Measurements from ENCODE around the genes KIF13A and KDM1B.

GRCh38 chr6:16770751-16771417 is 9.6 kb upstream of the ATXN1 start:
- RRBS, result no CpG with 5 or more reads among the region's 14 CpGs

- RRBS, result no CpG with 5 or more reads among the region's 4 CpGs
Measured at GRCh38 chr6:17277229-17277837, 3.8 kb upstream of the RBM24 start.

- RRBS, result no CpG with 5 or more reads among the region's 3 CpGs
Measured at GRCh38 chr6:17318246-17318919, 37.2 kb downstream of the RBM24 start.

DNA sequence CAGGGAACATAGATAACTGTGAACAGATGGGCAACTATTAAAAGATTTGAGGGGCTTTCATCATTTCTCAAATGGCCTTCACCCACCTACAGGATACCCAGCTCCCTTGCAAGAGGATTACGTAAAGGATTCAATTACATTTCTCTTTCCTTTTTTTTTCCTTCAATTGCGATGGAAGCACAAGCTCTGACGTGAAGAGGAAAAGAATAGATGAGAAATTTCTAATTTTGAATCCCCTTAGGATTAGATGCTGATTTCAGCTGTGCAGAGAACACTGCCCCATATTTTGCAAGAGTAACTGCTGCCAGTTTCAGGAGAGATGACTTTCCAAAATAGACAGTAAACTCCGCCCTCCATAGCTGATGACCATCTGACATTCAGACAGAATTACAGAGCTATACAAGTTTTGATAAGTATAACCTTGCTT is 25.3 kb downstream of the CAP2 start:
- RRBS, result no CpG with 5 or more reads among the region's 4 CpGs

DNA sequence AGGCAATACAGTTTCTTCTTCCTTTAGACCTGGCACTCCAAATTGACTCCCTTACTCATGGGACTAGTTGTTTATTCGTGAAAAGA is 1.0 kb downstream of the FAM8A1 start:
- RRBS, result no CpG with 5 or more reads among the region's 1 CpG

- RRBS, result no CpG with 5 or more reads among the region's 4 CpGs
Measured at GRCh38 chr6:17628604-17629636, 28.8 kb downstream of the FAM8A1 start.

GRCh38 chr6:17837304-17837635 is 130.5 kb upstream of the NUP153 start:
- RRBS, result no CpG with 5 or more reads among the region's 2 CpGs

DNA sequence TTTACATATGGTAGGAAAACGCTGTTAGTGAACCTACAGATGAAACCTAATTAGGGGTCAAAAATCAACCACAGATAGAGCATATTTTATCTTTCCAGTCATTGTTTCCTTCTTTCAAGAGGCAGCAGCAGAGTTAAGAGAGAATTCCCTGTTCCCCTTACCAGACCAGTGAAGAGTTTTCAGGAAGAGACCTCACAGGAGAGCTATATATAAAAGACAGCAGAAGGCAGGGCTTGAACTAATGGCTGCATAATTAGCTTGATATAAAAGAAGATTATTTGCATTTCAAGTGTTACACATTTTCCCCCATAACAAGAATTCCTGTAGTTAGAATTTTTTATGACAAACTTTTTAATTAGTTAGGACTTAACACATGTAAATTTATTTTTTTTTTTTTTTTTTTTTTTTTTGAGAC is 47.0 kb downstream of the KIF13A start:
- RRBS, result no CpG with 5 or more reads among the region's 1 CpG

DNA sequence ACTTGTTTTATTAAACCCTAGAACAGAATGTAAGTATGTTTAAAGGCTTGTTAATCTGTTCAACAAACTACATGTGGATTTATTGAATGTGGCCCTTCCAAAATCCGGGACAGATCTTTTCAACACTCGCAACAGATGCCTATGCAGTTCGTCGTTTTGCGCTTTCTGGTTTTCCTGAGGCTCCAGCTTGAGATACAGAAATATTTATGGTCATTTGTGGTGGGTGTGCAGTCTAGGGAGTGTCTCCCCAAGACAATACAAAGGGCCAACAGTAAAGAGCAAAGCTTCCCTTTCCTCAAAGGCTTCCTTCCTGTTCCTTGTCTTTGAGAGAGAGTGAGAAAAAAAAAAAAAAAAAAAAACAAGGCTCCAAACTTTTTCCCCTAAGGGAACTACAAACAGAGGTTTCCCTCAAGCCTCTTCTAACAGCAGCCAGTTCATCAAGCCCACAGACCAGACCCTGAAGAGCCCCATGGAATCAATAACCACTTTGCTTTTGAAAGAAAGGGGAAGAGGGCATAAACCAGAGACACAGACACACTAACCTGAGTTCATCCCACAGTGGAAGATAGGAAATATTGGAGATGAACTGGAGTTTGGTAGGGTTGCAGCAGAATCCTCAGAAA is 14.8 kb downstream of the KIF13A start:
- RRBS, result no CpG with 5 or more reads among the region's 5 CpGs

- RRBS, result 2% methylated on average over 57 of the region's 106 CpGs
Measured at GRCh38 chr6:17987375-17987996, at the start of gene KIF13A. Gene KIF13A, minus strand, starts transcription at chr6:17987635.

DNA sequence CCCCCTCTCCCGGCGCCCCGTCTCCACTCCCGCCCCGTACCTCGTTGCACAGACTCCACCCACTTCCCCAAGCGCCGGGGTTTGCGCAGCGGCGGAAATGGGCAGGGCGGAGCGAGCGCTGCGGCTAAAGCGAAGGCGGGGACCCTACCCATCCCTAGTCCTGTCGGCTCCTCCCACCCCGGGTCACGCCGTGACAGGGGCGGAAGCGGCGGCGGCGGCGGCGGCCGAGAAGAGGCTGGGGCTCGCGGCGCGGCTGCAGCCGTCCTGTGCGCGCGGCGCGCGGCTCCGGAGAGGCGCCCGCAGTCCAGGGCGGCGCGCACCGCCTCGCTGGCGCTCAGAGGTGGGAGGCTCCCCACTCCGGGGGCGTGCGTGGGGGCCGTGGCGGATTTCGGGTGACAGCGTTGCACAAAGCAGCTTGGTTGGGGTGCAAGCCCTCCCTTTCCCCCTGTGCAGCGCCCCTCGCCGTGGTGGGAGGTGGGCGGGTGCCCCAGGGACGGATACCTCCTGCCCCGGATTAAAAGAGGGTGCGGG is at the start of gene KDM1B:
Gene KDM1B, plus strand, starts transcription at position 191 of the 531 bp plus-strand sequence.
- RRBS, result 3% methylated on average over 39 of the region's 63 CpGs

GRCh38 chr6:18260158-18260770 is 4.1 kb downstream of the DEK start:
- RRBS, result no CpG with 5 or more reads among the region's 1 CpG

- RRBS, result no CpG with 5 or more reads among the region's 2 CpGs
Measured at GRCh38 chr6:18329741-18330085, 57.4 kb upstream of the RNF144B start.

DNA sequence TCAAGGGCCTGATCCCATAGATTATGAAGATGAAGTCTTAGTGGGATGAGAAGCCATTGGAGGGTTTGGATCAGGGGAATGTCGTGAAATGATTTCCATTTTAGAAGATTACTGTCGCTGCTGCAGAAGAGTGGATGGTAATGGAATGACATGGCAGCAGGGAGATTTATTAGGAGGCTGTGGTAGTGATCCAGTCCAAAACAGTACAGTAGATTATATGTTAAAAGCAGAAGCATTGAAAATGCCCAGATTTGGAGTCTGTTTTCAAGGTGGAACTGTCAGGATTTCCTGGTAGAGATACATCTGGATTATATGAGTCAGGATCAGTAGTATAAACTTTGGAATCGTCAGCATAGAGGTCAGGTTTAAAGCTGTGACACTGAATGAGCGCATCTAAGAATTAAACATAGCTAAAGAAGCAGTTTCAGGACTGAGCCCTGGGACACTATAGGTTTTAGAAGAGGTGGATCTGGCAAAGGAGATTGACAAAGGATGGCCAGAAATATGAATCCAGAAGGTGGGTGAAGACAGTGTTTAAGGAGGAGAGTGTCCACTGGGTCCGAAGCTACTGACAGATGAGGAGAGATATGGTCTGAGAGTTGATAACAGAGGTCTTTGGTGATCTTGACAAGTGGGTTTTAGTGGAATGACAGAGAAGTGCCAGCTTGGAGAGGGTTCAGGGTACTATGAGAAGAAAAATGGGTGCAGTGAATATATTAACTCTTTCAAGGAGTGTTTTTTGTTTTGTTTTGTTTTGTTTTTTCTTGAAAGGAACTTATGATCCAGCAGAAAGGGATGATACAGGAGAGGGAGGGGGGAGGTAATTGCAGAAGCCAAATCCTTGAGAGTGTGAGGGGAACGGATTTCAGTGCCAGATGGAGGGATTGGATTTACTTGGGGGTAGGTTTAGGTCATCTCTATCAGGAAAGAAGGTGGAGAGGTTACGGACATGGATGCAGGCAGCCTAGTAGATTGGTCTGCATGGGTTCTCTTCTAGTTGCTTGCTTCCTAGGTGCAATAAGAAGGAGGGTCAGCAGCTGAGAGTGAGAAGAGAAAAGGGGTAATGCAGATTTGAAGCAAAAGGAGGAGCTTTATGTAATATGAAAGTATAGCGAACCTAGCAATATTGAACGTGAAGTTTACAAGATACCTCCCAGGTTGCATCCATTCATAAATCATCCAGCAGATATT is 60.6 kb downstream of the RNF144B start:
- RRBS, result no CpG with 5 or more reads among the region's 9 CpGs

DNA sequence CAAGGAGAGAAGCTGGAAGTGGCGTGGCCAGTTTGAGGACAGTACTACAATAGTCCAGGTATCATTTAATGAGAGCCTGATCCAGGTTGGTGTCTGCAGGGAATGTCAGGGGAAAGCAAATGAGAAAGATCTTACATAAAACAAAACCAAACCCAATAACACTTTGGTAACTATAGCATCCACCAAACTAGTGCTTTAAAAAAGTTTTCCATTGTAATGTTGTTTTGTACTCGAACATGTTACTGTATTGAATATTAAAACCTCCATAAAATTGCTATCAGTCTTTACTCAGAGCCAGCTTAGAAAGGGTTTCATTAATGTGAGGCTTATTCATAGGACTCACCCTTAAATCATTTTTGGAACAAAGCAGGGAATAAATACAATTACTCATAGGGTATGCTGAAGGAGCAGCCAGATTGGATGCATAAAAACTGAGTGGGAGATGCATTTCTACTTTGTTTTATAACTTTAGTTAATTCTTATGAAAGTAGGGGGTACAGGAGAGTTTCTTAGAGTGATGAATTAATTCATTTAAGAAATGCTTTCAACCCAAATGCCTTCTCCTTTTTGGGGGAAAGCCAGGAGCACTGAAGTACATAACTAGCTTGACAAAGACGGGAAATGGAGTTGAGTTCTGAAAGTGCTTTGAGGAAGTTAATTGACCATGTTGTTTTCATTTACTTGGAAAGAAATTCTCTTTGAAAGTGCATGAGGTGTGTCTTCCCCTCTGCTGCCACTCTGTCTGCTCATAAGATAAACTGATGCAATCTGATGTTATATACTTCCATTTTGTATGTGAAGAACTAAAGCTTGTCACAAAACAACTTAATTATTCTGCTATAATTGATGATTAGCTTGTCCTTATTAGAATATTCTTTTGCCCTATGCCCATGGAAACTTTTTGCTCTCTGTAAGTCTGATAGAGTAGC is 90.3 kb downstream of the RNF144B start:
- RRBS, result no CpG with 5 or more reads among the region's 3 CpGs

GRCh38 chr6:19303246-19303926 is 533.8 kb upstream of the ID4 start:
- RRBS, result no CpG with 5 or more reads among the region's 9 CpGs

DNA sequence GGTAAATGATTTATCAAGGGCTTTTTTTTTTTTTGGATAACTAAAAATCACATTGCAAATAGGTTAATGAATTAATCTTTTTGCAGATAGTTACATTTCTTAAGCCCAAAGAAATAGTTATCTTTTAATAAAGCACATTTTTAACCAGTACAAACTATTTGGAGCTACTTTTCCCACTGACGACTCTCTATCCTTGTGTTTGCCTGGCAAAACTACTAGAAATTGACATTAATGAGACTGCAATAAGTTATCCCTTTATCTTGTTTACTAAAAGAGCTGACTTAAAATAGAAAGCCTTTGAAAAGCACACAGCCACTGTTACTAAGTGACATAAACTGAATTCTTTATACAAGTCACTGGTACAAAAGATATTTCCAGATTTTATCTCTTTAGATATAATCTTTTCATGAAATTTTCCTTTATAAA is 9.7 kb downstream of the MBOAT1 start:
- RRBS, result no CpG with 5 or more reads among the region's 1 CpG

GRCh38 chr6:20213131-20213562 is 878 bp upstream of the MBOAT1 start:
- RRBS, result no CpG with 5 or more reads among the region's 9 CpGs

DNA sequence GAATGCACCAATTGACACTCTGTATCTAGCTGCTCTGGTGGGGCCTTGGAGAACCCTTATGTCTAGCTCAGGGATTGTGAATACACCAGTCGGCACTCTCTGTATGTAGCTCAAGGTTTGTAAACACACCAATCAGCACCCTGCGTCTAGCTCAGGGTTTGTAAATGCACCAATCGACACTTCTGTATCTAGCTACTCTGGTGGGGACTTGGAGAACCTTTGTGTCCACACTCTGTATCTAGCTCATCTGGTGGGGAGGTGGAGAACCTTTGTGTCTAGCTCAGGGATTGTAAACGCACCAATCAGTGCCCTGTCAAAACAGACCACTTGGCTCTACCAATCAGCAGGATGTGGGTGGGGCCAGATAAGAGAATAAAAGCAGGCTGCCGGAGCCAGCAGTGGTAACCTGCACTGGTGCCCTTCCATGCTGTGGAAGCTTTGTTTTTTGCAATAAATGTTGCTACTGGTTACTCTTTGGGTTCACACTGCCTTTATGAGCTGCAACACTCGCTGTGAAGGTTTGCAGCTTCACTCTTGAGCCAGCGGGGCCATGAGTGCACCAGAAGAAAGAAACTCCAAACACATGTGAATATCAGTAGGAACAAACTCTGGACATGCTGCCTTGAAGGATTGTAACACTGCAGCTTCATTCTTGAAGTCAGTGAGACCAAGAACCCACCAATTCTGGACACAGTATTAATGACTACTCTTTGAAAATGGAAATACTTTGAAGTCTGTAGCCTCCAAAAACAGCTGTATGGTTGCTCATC is 89.8 kb upstream of the MBOAT1 start:
- RRBS, result no CpG with 5 or more reads among the region's 7 CpGs

- RRBS, result no CpG with 5 or more reads among the region's 9 CpGs
Measured at GRCh38 chr6:20404438-20405148, 2.9 kb downstream of the E2F3 start.